BJ (cell line): ENCODE results near the gene KRTAP10-5.

- CAGE, long polyA plus RNA: no peak
- RRBS: no CpG with 5 or more reads among the region's 9 CpGs
Observed at GRCh38 chr21:44482596-44483159, 27.4 kb downstream of the LRRC3 start.

DNA sequence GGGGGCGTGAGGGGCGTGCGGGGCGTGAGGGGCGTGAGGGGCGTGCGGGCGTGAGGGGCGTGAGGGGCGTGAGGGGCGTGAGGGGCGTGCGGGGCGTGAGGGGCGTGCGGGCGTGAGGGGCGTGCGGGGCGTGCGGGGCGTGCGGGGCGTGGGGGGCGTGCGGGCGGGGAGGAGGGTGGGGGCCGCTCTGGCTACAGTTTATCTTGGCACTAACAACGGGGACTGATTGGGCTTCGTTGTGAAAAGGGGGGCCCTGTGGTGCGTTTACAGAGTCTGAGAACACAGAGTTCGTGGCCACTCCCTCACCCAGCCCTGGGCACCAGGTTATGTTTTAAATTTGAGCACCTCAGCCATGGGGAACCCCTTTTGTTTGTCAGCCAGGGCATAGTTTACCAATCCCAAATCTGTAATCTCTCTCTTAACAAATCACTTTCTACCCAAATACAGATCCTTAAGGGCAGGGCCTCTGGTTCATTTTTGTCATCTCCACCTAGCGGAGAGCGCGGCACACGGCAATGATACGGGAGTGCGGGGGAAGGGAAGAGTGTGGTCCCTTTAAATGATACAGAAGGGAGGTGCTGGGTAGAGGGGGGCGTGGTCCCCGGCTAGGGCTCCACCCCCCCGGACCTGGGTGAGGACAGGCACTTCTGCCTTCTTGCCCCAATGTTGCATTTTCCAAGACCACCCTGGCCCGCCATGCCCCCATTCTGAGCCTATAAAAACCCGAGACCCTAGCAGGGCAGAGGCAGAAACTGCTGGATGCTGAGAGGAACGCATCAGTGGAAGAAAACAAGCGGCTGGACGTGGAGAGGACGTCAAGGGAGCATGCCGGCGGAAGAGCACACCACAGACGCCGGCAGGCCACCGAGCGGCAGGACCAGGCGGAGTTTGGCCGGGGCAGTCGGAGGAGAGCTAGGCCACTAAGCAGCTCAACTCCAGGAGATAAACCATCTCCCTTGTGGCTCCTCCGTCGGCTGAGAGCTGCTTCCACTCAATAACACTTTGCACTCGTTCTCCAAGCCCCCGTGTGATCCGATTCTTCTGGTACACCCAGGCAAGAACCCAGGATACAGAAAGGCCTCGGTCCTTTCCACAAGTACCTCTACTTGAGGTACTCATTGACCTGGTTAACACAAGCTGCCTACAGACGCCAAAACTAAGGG lies 29.9 kb downstream of the LRRC3 start:
- CAGE, long polyA plus RNA: no peak
- RRBS: 67% methylated on average over 5 of the region's 63 CpGs

- CAGE, long polyA plus RNA: no peak
- RRBS: no CpG with 5 or more reads among the region's 21 CpGs
Observed at GRCh38 chr21:44580249-44580926, at the start of gene KRTAP10-5. KRTAP10-5 (minus strand) TSS chr21:44580604.

GRCh38 chr21:44842174-44842566 lies 24.3 kb upstream of the SUMO3 start:
- CAGE, long polyA plus RNA: no peak
- RRBS: no CpG with 5 or more reads among the region's 9 CpGs

DNA sequence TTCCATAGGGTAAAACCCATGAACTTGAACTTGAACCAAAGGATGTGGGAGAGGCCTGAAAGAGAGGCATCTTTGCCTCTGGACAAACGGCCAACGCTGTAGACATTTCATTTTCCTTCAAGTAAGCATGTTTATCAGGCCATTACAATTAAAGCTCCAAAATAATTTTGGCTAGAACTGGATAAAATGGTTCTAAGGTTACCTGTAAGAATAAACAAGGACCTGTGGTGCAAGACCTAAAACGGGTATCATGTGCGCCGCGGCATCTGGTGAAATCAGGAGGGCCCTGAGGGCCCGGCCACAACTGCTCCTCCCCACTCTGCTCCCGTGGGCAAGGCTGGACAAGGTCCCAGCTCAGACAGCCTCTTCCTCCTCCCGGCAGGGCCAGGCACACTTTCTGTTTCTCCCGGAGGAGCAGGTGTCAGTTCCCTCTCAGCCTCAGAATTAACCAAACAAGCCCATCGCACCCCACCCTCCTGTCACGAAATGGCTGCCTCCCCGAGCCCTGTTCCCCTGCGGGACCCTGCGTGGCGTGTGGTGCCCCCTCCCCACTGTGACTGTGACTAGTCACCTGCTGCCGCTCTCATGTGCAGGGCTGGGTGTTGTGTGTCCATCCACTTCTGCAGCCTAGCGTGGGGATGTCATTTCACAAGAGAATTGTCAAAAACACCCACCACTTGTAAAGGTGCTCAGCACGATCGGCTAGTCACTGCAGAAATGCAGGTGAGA lies 15.2 kb downstream of the PTTG1IP start:
- CAGE, long polyA plus RNA: no peak
- RRBS: 52% methylated on average over 3 of the region's 20 CpGs

DNA sequence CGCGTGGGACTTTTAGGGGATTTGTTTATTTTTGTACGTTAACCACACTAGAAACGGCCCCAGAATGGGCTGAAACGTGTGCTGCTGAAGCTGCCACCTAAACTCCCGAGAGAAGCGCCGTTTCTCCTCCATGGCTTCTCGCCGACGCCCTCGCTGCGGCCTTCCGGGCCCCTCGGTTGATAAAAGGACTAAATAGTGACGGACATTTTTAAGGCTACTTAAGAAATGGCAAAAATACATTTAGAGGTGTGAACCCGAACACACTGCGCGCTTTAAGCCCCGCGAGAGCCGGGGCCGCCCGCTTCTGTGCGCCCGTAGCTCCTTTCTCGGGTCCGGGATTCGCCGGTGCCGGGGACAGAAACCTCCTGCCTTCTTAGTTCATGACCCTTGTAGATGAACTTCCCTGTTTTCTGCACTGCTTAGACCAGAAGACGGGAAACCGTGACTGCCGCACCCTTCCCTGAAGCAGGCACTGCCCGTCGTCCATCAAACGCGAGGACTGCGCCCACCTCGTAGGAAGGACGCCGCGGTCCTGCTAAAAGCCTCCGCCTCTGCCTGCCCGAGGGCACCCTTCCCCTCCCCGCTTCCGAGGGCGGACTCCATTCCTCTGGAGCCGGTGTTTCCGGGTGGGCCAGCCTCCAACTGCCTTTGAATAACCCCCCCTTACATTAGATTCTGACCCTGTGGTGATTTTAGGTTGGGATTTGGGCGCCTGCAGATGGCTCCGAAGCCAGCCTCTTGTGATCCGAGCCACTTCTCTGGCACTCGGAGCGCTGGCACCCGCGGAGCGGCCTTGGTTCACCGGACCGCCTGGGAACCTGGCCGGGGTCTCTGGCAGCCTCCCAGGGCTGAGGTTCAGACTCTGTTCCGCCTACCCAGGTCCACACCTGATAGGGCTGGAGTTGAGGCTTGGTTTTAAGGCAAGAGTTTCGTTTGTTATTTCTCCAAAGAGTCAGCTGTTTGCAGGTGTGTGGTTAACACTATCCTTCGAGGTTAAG lies 1.1 kb upstream of the PTTG1IP start:
- CAGE, long polyA plus RNA: no peak
- RRBS: 24% methylated on average over 8 of the region's 64 CpGs

- CAGE, long polyA plus RNA: no peak
- RRBS: 65% methylated on average over 8 of the region's 37 CpGs
Observed at GRCh38 chr21:44891591-44892526, 18.4 kb upstream of the PTTG1IP start.

DNA sequence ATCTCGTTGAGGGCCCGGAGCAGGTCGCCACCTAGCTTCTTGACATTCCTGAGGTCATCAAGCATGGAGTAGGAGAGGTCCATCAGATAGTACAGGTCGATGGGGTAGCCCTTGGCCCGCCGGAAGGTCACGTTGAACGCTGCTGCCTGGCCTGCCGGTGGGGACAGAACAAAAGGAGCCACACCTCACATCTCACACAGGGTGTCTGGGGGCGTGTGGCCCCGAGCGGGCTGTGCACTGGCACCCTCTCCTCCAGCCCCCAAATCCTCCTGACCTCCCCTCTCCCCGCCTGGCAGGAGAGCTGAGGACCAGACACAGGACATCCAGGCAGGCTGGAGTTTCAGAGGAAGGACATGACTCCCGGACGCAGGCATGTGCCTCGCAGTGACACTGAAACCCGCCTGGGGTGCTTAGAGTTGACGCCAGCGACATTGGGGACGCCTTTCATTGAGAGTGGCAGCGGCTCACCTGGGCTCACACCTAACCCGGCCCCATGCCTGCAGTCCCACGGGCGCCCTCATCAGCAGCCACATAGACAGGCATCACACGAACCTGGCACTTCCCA lies 17.2 kb downstream of the ITGB2 start:
- CAGE, long polyA plus RNA: no peak
- RRBS: 71% methylated on average over 1 of the region's 25 CpGs

GRCh38 chr21:45004398-45004951 lies 64.6 kb downstream of the SLX9 start:
- CAGE, long polyA plus RNA: no peak
- RRBS: 87% methylated on average over 10 of the region's 31 CpGs

- CAGE, long polyA plus RNA: no peak
- RRBS: 80% methylated on average over 5 of the region's 17 CpGs
Observed at GRCh38 chr21:45021703-45022118, 52.7 kb upstream of the ADARB1 start.

- CAGE, long polyA plus RNA: no peak
- RRBS: no CpG with 5 or more reads among the region's 12 CpGs
Observed at GRCh38 chr21:45126070-45126755, 51.8 kb downstream of the ADARB1 start.

DNA sequence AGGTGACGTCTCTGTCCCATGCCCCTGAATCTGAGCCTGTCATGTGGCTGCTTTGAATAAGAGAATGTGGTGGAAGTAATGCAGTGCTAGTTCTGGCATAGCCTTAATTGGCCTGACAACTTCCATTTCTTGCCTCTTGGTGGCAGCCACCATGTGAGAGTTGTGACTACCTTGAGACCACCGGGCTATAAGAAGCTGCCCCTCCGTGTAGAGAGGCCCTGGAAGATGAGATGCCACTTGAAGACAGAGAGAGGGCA lies 95.4 kb downstream of the POFUT2 start:
- CAGE, long polyA plus RNA: no peak
- RRBS: no CpG with 5 or more reads among the region's 3 CpGs

DNA sequence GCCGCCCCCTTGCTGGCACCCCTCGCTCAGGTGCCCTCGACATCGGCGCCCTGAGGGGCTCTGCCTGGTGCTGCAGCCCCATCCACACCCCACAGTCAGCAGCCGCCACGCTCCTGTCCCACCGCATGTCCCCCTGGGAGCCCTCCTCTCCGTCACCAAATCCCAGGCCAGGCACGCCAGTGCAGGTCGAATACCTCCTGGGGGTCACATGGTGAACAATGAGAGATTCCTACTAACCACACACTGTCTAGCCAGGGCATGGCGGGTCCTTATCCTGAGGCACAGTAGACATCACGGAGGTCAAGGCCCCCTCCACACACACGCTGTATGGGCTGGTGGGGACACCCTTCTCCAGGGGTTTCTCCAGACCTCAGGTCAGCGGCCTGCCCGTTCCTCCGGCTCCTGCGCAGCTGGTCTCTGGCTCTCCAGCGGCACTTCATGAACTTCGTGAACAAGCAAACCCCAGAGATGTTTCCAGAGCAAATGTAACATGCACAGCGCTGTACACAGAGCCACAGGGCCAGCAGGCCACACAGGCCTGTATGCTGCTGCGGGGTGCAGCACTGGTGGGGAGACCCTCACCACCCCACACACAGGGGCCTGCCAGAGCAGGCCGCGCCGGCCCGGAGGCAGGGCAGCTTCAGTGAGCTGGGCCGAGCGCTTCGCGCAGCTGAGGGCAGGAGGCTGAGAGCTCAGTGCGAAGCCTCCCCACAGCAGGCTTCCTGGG lies 21.7 kb downstream of the POFUT2 start:
- CAGE, long polyA plus RNA: no peak
- RRBS: no CpG with 5 or more reads among the region's 31 CpGs

GRCh38 chr21:45278428-45278952 lies 9.2 kb downstream of the POFUT2 start:
- CAGE, long polyA plus RNA: no peak
- RRBS: 94% methylated on average over 7 of the region's 20 CpGs

DNA sequence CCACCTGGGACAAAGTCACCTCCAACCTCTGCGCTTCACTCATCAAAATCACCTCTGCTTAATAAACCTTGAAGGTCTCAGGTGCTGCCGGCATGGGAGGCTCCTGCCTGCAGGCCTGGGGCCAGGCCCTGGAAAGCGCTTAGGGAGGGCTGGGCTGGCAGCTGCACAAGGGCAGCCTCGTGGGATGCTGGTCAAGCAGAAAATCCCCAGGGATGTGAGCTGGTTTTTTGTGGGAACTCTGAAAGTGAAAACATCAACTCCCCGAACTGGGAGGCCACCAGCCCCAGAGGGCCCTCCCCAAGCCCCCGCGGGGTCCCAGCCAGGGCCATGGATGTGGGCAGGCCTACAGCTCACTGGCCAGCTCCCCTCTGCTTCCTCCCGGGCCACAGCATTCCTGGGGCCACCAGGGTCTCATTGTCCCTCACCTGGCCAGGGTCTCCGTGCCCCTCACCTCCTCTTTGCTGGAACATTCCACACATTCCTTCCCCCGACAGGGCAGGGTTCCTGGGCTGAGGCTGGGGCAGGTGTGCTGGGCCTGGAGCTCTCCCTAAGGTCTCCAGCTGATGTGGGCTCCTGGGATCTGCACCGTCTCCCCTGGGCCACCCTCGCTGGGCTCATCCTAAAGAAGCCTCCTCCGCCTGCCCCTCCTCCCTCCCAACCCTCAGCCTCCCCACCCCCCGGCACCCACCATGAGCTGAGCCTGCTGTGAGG lies 35.9 kb upstream of the POFUT2 start:
- CAGE, long polyA plus RNA: no peak
- RRBS: no CpG with 5 or more reads among the region's 14 CpGs

DNA sequence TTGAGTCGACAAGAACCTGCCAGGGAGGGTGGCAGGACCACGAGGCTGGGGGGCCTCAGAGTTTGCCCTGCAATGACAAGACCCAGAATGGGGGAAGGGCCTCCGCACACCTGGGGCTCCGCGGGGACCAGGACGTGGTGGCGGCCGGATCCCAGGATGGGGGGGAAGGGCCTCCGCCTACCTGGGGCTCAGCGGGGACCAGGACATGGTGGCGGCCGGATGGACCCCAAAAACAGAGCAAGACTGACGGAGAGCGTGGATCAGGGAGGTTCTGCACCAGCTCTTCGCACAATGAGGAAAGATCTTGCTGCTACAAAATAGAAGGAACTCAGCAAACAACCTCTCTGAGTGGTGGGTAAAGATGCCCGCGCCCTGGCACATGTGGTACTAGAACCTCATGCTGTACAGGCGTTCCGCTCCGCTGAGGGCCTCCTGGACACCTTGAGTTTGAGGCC lies 53.7 kb upstream of the COL18A1 start:
- CAGE, long polyA plus RNA: no peak
- RRBS: 100% methylated on average over 2 of the region's 20 CpGs

DNA sequence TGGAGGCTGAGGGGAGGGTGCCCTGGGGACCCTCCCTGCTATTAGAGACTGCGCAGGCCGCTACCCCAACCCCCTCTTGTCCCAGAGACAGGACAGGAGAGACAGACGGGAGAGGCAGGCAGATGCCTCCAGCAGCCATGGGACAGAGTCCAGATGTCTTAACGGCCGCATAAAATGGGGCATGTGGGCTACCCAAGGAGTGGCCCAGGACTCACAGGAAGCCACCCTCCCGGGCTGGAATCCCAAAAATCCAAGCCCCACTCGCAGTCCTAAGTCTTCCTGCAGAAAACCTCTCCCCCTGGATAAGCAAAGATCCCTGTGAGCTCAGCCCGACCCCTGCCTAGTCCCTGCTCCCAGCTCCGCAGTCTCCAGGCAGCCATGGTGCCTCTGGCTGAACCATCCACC lies 43.6 kb upstream of the COL18A1 start:
- CAGE, long polyA plus RNA: no peak
- RRBS: no CpG with 5 or more reads among the region's 9 CpGs

DNA sequence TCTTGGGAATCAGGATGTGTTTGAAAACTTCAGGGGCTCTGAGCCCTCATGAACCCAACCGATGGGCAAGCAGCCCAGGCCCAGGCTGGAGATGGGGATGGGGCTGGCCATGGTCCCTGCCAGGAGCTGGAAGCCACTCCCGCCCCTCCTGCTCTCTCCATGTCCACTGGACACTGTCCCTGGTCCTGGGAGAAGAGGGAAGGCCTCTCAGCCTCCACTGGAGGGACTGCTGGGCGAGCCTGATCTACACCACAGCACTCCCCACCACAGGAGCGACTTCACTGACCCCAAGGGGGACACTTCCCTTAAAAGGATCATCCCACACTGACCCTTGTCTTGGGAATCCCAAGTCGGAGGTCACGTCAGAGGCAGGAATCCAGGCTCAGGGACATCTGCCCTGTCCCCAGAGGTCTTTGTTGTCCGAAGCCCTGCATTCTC lies 16.9 kb upstream of the COL18A1 start:
- CAGE, long polyA plus RNA: no peak
- RRBS: no CpG with 5 or more reads among the region's 7 CpGs

DNA sequence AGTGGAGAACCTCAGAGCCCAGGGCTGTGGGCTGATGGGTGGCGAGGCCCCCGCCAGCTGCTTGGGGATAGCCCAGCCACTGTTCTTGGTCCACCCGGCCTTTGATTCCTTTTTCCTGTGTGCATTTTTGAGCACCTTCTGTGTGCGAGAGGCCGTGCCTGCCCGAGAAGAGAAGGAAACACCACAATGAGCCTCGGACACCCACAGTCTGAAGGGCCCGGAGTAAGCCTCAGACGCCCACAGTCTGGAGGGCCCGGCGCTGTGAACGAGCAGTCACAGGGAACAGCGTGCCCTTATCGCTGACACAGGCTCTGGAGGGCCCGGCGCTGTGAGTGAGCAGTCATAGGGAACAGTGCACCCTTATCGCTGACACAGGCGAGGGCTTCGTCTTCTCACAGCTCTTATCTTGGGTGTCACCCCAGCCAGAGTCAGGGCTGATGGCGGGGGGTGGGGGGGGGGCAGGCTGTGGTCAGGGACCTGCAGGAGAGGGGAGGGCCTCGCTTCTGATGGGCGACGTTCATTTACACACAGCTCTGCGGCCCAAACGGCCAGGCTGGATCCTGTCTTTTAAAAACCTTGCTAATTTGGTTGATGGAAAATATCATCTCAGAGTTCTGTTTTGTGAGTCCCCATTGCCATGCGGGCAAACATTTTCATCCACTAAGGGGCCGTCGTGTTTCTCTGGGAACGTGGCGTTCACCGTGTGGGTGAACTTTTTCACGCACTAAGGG lies 6.5 kb downstream of the COL18A1 start:
- CAGE, long polyA plus RNA: no peak
- RRBS: 94% methylated on average over 5 of the region's 32 CpGs

GRCh38 chr21:45449381-45450294 lies 44.7 kb downstream of the COL18A1 start:
- CAGE, long polyA plus RNA: no peak
- RRBS: 98% methylated on average over 5 of the region's 25 CpGs